Colon Carcinoma Metastatic in the Lung (tissue), 2 donors: Measurements from ENCODE around the gene SNRPF.

DNA sequence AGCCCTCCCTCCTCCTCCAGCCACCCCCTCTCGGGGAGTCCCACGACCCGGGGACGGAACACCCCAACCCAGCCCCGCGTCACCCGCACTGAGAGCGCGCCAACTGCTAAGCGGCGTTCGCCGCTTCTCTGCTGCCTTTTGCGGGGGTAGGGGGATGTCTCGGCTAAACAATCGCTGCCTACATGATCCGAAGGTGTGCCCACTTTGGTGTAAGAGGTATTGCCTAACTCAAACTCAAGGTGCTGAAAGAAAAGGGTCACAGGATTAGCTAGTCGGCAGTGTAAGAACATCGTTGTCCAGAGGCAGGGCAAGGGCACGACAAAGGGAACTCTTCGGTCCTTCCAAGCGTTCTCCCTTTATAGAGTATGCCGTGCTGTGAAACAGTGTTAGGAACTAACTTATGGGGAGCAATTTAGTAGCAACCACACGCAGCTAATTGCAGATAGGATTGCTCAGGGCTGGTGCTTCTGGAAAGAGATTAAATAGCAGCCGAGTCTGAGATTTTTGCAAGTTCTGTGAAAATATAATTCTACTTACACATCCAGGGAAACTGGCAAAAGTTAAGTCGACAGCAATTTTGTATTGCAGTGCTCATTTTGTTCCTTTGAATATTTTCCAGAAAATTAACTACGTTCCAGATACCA lies 790 bp upstream of the NTN4 start:
- PRO-cap, 2 experiments, result no peak in any of the 2 experiments

- PRO-cap, 2 experiments, result peak in 2 of 2 experiments; most common plus-strand start chr12:95858966 (in 1)
Observed at GRCh38 chr12:95858566-95859405, at the start of gene SNRPF. Gene SNRPF, plus strand, starts transcription at chr12:95858952.

GRCh38 chr12:95861020-95861507 lies 2.3 kb downstream of the SNRPF start:
- PRO-cap, 2 experiments, result no peak in any of the 2 experiments

DNA sequence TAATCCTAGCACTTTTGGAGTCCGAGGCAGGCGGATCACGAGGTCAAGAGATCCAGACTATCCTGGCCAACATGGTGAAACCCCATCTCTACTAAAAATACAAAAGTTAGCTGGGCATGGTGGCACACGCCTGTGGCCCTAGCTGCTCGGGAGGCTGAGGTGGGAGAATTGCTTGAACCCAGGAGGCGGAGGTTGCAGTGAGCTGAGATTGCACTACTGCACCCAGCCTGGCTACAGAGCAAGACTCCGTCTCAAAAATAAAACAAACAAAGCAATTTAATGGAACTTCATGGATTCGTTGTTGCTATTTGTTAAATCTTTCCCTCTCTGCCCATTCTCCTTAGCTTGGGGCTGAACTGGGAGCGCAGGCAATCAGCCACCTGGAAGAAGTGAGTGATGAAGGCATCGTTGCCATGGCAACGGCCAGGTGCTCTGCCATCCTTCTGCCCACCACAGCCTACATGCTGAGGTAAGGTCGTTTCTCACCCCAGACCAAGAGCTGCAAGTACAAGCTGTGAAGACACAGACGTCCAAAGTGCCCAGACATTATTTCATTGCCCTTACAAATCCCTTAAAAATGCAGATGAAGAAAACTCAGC lies 19.0 kb downstream of the AMDHD1 start:
- PRO-cap, 2 experiments, result no peak in any of the 2 experiments

- PRO-cap, 2 experiments, result no peak in any of the 2 experiments
Observed at GRCh38 chr12:96237503-96238254, 43.5 kb downstream of the ELK3 start.

GRCh38 chr12:96279488-96280286 lies 85.5 kb downstream of the ELK3 start:
- PRO-cap, 2 experiments, result no peak in any of the 2 experiments

GRCh38 chr12:96298752-96299000 lies 101.6 kb downstream of the CDK17 start:
- PRO-cap, 2 experiments, result no peak in any of the 2 experiments

DNA sequence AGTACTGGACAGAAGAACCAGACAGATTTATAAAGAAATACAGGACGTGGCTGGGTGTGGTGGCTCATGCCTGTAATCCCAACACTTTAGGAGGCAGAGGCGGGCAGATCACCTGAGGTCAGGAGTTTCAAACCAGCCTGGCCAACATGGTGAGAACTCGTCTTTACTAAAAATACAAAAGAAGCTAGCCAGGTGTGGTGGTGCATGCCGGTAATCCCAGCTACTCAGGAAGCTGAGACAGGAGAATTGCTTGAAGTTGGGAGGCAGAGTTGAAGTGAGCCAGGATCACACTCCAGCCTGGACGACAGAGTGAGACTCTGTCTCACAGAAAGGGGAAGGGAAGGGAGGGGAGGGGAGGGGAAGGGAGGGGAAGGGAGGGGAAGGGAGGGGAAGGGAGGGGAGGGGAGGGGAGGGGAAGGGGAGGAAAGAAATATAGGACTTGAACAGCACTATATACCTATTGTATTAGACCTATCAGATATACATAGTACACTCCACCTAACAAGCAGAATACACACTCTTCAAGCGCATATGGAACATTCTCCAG lies 52.9 kb downstream of the CDK17 start:
- PRO-cap, 2 experiments, result no peak in any of the 2 experiments

DNA sequence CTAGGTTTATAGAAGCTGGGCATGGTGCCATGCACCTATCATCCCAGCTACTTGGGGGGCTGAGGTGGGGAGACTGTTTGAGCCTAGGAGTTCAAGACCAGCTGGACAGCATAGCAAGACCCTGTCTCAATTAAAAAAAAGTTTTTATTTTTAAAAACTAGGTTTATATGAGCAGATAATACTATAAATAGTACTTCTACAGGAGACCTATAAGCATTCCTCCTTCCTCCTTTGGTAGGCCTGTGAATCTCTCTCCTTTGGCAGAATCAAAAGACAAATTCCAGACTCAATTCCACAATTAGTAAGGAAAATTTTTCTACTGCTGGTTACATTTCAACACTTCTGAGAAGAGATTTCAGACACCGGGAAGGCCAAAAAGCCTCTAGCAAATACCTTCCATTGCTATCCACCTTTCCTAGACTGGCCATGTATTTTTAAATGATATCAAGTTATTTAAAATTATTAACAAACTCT lies 34.5 kb downstream of the CDK17 start:
- PRO-cap, 2 experiments, result no peak in any of the 2 experiments

GRCh38 chr12:96392412-96392806 lies 7.8 kb downstream of the CDK17 start:
- PRO-cap, 2 experiments, result no peak in any of the 2 experiments

GRCh38 chr12:96398852-96399127 lies 1.4 kb downstream of the CDK17 start:
- PRO-cap, 2 experiments, result peak in 2 of 2 experiments; most common plus-strand start chr12:96399006 (in 2)

GRCh38 chr12:96400793-96401843 lies 879 bp upstream of the CDK17 start:
- PRO-cap, 2 experiments, result no peak in any of the 2 experiments

GRCh38 chr12:97000164-97000424 lies 93.0 kb downstream of the NEDD1 start:
- PRO-cap, 2 experiments, result no peak in any of the 2 experiments

- PRO-cap, 2 experiments, result no peak in any of the 2 experiments
Observed at GRCh38 chr12:97460519-97461048, 553.5 kb downstream of the NEDD1 start.

DNA sequence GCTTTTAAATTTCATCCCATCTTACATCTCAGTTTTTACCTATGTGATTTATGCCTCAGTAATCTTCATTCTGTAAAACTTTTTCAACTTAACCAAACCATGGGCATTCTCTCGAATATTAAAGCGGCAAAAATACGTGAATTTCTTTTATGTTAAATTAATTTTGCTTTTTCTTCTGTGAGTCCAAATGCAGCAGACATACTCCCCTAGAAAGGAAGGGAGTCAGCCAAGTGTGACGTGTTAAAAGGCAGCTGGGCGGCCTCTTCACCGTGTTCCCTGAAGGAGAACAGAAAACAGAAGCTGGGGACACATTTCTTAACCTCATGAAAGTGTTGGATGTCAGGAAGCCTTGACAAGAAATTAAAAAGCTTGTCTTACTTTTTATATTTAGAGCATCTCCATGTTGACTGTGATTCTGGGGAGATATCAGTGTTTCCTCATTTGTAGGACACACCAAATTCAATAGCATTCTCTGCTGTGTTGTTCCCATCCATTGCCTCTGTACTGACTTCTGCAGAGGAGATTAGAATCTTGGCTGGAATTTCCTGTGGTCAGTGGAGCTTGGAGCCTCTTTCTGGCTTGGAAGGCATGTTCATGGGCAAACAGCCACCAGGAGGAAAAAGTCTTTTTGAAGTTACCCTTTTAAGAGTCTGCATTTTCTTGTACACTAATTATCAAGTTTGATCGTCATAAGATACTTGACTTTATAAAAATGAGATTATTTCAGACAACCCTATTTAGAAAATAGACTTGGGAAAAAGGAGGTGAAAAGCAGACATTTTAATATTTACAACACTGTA lies 649.3 kb downstream of the NEDD1 start:
- PRO-cap, 2 experiments, result no peak in any of the 2 experiments

GRCh38 chr12:98274760-98275163 lies 240.6 kb upstream of the TMPO start:
- PRO-cap, 2 experiments, result no peak in any of the 2 experiments

DNA sequence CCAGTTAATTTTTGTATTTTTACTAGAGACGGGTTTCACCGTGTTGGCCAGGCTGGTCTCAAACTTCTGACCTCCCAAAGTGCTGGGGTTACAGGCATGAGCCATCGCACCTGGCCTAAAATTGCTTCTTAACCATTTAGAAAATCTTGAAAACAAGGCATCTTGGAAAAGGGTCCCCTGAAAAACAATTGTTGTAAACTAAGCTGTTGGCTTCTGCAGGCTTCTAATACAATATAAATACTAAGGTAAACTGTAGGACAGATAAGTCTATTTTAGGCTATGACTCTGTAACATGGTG lies 19.6 kb upstream of the SLC25A3 start:
- PRO-cap, 2 experiments, result no peak in any of the 2 experiments

GRCh38 chr12:98574312-98574759 lies 19.1 kb upstream of the SLC25A3 start:
- PRO-cap, 2 experiments, result no peak in any of the 2 experiments

GRCh38 chr12:98592718-98593163 lies 745 bp upstream of the SLC25A3 start:
- PRO-cap, 2 experiments, result no peak in any of the 2 experiments

- PRO-cap, 2 experiments, result no peak in any of the 2 experiments
Observed at GRCh38 chr12:98604043-98604295, 10.5 kb downstream of the SLC25A3 start.